Bronchial lymph node (tissue), 1 donor: ENCODE measurements around a stretch of chr3.

- PRO-cap = no peak
These were observed 300.5 kb upstream of the ADAMTS9 start for GRCh38 chr3:64988097-64988846.

GRCh38 chr3:65408393-65409148 is 630.1 kb downstream of the MAGI1 start:
- PRO-cap = bidirectional peak, plus-strand start at chr3:65408998, minus-strand start at chr3:65408921

- PRO-cap = unidirectional peak, minus-strand start at chr3:65415304
These were observed 623.4 kb downstream of the MAGI1 start for GRCh38 chr3:65415249-65415735.

DNA sequence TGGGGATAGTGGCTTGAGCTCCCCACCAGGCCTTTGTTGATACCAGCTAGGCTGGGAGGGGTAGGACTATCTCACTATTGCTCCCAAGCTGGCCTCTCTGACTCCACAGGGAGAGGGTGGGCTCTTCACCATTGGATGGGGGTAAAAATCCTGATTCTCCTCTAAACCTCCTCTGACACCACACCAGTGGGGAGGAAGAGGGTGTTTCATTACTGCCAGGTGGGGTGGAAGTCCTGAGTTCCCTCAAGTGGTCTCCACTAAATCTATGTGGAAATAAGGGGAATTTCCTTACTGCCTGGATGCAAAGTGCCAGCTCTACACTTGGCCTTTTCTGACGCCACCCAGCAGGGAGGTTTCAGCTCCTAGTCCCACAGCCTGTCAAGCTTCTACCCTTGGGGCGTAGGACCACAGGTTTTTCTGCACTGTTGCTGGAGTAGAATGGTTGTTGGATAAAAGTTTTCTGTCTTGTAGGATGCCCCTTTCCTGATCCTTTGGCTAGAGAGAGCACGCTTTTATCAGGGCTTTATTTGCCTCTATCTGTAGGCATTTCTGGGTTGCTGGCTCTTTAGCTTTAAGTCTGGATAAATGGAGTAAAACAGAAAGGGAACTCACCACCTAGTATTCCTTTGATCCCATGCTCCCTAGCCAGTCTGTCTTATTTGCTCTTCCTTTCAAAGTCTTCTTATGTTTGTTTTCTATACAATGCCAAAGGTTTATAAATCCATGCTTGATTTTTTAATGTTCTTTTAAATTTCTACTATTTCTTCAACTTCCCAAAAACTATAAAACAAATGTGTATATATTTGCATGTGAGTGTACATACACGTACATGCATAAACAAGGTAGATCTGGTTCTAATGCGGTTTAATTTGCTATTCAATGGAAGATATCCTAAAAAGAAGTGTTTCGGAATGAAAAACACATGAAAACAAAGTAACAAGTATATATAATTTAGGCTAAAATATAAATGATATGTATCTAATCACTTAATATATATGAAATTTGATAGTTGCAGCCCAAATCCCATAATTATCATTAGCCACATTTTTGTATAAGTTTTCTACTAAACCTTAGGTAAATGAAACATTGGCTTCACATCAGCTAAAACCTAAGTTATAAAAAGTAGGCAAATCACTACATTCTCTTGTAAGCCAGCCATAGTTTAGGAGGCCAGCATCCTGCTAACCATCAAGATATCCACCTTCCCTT is 571.8 kb downstream of the MAGI1 start:
- PRO-cap = no peak

- PRO-cap = no peak
These were observed 529.3 kb downstream of the MAGI1 start for GRCh38 chr3:65509116-65510068.

DNA sequence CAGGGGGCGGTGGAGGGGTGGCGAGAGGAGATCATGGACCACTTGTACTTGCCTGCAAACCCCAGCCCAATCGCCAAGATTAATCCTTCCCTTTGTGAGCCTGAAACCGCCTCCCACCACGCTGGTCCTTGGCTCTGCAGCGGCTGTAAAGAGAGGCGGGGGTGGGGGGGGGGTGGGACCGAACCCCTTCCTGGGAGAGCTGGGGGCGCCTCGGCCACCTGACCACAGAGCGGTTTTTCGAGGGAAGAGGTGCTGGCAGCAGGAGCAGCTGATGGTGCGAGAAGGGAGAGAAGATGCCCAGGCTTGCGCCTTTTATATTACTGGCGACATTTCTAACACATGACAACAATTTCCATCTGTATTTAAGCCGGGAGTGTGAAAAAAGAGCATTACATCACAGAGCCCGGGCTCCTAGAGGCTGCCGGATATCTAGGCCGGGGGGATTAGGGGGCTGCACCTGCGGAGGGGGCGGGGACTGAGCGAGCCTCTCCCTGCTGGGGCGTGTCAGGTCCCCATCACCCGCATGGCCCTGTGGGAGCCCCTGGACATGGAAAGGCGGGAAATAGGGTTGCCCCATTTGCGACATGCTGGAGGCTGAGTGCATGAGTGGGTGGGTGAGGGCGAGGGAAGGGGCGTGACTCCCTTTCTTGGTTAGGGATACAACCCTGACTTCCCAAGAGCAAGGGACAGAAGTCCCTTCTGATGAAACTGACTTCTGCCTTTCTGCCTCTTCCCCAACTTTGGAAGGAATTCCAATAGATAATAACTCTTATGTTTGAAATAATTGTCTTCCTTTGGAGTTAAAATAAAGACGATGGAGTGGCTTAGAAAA is 440.7 kb downstream of the MAGI1 start:
- PRO-cap = no peak

- PRO-cap = no peak
These were observed 82.9 kb downstream of the MAGI1 start for GRCh38 chr3:65955563-65956466.

DNA sequence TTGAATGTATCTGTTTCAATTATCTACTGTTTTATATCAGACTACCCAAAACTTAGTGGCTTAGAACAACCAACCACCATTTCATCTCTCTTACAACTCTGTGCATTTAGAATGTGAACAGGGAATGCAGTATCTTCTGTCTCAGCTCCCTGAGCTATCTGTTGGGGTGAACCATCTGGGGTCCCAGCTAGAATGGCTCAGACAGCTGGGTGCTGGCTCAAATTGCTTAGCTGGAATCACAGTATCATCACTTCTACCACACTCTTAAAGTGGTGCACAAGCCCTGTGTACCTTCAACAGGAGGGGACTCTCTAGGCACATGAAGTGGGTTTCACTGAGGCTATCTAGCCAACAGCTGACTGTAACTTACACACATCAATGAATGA is 44.2 kb downstream of the MAGI1 start:
- PRO-cap = no peak

- PRO-cap = bidirectional peak, plus-strand start at chr3:66302533, minus-strand start at chr3:66302451
These were observed 81.6 kb downstream of the SLC25A26 start for GRCh38 chr3:66302241-66302878.

DNA sequence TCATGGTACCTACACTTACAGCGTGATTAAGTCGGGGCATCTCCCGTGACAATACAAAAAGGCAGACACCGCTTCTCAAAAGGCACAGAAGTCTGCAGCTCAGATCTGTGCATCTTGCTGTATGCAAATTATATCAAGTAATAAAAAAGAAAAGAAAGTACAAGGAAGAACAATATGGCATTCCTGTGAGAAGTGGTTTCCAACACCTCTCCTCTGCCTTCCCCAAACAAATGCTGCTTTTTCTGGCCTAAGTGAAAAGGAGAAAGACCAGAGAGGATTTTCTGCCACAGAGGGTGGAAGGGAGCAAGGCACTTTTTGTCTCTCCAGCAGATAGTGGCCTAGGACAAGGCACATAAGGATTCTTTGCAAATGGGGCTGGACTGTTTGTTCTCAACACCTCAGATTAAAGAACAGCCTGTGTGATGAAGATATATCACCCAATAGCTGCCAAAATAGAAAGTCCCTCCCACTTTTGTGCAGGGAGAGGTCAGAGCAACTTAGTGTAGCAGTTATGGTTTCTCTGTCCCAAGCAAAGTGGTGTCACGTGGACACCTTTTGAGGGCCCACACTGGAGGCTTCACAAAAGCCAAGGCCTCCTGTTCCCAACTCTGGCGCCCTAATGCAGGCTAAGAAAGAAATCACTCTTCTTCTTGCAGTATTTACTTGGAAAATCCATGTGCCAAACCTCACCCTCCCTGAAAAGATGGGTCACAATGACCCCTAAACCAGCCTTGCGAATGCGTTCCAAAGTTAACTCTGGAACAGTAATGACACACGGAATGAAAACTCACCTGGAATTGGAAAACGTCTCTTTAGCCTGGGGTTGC is 85.0 kb downstream of the LRIG1 start:
- PRO-cap = no peak

DNA sequence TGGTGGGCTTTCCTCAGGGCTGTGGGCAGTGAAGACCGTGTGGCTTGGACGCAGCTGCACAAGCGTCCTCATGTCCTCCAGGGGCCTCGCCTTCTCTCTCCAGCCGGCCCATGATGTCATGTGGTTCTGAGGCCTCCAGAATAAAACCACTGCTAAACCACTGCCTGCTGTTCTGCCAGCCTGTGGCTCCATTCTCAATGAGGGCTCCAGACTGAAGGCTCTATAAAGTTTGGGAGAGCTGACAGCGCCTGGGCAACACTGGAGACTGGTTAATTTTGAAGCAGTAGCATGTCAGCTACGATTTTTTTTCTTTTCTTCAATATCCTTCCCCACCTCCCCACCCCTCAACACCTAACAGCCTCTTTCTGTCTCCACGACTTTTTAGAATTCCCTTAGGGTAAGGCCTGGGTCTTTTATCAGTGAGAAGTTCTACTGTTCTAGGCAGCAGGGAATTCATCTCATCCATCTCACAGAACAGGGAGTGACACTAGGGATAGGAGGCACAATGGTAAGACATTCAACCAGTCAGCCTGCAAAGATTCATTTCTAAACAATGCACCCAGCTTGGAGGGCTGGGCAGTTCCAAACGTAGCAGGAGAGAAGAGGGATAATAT is 43.8 kb downstream of the LRIG1 start:
- PRO-cap = no peak

GRCh38 chr3:66477189-66478266 is 23.3 kb downstream of the LRIG1 start:
- PRO-cap = no peak

GRCh38 chr3:66481810-66482631 is 18.8 kb downstream of the LRIG1 start:
- PRO-cap = no peak

- PRO-cap = unidirectional peak, minus-strand start at chr3:66490365
These were observed 10.6 kb downstream of the LRIG1 start for GRCh38 chr3:66490117-66490660.

- PRO-cap = no peak
These were observed 178.3 kb upstream of the KBTBD8 start for GRCh38 chr3:66819789-66820193.

DNA sequence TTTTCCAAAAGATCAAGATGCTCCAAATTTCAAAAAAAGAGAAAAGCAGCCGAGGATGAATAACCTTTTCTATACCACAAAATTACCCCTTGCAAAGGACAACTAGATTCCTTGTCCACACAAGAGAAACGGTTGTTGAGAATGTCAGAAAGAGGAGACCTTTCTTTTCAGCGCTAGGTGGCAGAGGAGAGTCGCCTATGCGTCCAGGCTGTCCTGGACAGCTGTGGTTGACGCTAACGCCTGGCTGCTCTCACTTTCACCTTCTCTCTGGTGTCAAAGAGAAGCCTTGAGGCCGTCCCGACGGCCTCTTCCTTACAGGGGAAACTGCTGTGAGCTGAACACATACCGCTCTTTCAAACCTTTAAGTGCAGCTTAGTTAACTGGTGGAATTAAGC is 26.3 kb upstream of the KBTBD8 start:
- PRO-cap = no peak

- PRO-cap = bidirectional peak, plus-strand start at chr3:67000204, minus-strand start at chr3:67000161
These were observed 2.0 kb downstream of the KBTBD8 start for GRCh38 chr3:66999948-67000590.

DNA sequence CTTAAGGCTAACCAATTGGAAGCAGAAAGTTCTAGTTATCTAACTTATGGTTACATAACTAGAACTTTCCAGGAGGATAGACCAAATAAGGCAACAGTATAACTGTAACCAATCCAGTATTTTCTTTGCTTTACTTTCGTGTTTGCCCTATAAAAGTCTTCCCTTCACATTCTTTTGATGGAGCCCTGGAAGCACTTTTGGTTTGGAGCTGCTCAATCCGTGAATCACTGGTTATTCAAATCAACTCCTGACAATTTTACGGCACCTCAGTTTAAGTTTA is 164.6 kb downstream of the SUCLG2 start:
- PRO-cap = bidirectional peak, plus-strand start at position 194 of the sequence, minus-strand start outside the sequence

GRCh38 chr3:67683580-67683846 is 29.1 kb upstream of the SUCLG2 start:
- PRO-cap = unidirectional peak, plus-strand start at chr3:67683754

GRCh38 chr3:68052566-68053019 is 48.5 kb downstream of the TAFA1 start:
- PRO-cap = unidirectional peak, minus-strand start at chr3:68052750